Cardiac atrium fibroblast (primary cell): Measurements from ENCODE around the genes TEX45, PNPLA6 and CLEC4M.

GRCh38 chr19:7170375-7170836 is 100.9 kb downstream of the ZNF557 start:
- RAMPAGE, long total RNA, result no peak

- RAMPAGE, long total RNA, result no peak
These were observed 15.0 kb upstream of the ARHGEF18 start for GRCh38 chr19:7333666-7334268.

- RAMPAGE, long total RNA, result no peak
These were observed 7.8 kb upstream of the ARHGEF18 start for GRCh38 chr19:7340874-7341427.

DNA sequence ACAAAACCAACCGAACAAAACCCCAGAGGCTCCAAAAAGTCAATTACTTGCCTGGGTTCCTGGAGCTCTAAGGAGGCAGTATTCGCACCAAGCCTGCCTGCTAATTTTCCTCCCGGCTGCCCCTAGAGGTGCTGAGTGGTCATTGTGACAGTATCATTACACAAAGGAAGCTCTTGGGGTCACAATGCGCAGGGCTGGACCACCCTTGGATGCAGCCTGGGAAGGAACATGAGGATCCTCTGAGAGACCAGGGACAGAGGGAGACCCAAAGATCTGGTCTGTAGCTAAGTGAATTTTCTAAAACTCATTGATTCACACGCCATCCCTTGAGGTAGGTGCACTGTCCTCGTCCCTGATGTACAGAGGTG is at the start of gene TEX45:
Gene TEX45, plus strand, starts transcription at position 197 of the 368 bp plus-strand sequence.
- RAMPAGE, long total RNA, result no peak

DNA sequence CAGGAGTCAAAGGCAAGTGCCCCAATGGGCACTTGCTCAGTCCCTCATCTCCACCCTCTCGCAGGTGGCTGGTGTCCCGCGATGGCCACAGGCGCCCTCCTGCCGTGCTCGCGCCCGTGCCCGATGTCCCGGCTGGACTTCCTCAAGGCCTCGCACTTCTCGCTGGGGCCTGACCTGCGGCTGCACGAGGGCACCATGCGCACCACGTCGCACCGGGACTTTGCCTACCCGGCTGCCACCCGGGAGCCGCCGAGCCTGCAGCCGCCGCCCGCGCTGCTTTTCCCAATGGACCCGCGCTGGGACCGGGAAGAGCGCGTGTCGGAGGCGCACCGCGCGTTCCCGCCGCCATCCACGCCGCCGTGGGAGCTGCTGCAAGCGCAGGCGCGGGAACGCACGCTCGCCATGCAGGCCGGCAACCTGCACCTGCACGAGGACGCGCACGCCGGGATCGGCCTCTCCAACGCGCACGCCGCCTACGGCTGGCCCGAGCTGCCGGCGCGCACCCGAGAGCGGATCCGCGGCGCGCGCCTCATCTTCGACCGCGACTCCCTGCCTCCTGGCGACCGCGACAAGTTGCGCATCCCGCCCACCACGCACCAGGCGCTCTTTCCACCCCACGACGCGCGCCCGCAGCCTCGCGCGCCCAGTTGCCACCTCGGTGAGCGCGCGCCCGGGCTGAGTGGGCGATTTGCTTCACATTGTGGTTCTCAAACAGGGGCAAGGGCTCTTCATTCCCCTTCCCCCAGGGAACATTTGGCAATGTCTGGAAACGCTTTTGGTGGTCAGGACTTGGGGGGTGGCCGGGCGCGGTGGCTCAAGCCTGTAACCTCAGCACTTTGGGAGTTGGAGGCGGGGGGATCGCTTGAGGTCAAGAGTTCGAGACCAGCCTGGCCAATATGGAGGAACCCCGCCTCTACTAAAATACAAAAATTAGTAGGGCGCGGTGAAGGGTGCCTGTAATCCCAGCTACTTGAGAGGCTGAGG is 3.7 kb downstream of the TEX45 start:
- RAMPAGE, long total RNA, result no peak

DNA sequence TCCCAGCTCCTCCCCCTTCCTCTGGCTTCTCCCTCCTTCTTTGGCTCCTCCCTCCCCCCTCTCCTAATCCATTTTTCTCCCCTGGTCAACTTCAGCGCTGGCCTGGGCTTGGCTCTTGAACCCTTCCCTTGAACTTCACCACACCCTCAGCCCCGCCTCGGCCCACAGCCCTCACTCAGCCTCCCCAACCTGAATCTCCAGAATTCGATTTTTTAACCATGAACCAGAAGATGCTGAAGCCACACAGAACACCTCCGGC is 9.1 kb upstream of the ZNF358 start:
- RAMPAGE, long total RNA, result no peak

GRCh38 chr19:7516879-7517367 is 1.0 kb downstream of the ZNF358 start:
- RAMPAGE, long total RNA, result no peak

GRCh38 chr19:7523322-7523788 is 931 bp downstream of the MCOLN1 start:
- RAMPAGE, long total RNA, result no peak

GRCh38 chr19:7533714-7534395 is 1.7 kb upstream of the PNPLA6 start:
- RAMPAGE, long total RNA, result no peak

DNA sequence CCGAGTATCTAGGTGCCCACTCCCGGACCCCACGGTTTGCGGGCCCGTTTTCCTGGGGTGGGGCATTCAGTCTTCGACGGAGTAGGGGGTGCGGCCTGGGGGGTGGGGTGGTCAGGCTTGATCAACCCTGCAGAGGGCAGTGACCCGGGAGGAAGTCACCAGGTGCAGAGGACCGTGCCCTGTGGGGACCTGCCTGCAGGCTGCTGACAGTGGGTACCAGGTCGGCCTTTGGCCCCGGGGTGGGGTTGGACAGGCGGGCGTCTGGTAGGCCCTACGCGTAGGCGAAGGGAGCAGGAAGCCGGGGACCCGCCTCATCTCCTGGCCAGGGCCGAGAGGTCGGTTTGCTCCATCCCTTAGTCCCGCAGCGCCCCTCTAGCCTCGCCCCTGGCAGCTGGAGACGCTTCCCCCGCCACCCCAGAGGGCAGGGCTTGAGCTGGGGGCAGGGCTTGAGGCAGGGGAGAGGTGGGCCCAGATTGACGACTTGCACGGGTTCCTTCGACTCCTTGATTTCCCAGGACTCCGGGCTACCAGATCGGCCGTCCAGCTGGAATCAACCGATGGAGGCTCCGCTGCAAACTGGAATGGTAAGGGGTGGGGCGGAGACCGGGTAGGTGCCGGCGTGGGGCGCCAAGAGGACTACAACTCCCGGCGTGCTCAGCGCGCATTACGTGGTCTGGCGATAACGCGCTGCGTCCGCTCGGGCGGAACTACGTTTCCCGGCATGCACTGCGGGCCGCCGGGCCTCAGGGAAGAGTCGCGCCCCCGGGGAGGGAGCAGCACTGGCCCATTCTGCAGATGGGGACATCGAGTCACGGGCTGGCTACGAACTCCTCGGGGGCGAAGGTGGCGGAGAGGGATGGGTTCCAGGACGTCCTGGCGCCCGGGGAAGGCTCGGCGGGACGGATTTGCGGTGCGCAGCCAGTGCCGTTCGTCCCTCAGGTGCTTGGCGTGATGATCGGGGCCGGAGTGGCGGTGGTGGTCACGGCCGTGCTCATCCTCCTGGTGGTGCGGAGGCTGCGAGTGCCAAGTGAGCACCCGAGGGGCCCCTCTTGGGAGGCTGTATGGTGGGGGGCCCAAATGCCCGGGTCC is at the start of gene PNPLA6:
Gene PNPLA6, plus strand, starts transcription at position 724 of the 1,089 bp plus-strand sequence.
- RAMPAGE, long total RNA, result no peak

DNA sequence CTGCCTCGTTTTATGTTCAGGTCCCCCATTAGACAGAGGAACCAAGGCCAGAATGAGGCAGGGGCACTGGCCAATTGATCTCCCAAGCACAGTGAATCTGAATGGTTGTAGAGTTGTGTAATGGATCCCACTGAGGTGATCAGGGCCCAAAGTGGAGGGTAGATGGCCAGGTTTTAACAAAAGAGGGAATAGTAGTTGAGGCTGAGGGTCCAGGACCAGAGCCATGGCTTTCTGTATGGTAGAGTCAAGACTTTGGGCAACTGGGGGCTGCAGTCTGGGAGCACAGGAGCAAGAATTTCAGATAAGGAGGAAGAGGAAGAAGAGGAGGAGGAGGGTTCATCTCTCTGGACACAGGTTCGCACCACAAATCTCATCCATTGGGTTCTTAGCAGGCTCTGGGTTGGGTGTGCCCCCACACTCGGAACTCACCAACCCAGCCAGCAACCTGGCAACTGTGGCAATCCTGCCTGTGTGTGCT is 18.0 kb downstream of the PNPLA6 start:
- RAMPAGE, long total RNA, result no peak

DNA sequence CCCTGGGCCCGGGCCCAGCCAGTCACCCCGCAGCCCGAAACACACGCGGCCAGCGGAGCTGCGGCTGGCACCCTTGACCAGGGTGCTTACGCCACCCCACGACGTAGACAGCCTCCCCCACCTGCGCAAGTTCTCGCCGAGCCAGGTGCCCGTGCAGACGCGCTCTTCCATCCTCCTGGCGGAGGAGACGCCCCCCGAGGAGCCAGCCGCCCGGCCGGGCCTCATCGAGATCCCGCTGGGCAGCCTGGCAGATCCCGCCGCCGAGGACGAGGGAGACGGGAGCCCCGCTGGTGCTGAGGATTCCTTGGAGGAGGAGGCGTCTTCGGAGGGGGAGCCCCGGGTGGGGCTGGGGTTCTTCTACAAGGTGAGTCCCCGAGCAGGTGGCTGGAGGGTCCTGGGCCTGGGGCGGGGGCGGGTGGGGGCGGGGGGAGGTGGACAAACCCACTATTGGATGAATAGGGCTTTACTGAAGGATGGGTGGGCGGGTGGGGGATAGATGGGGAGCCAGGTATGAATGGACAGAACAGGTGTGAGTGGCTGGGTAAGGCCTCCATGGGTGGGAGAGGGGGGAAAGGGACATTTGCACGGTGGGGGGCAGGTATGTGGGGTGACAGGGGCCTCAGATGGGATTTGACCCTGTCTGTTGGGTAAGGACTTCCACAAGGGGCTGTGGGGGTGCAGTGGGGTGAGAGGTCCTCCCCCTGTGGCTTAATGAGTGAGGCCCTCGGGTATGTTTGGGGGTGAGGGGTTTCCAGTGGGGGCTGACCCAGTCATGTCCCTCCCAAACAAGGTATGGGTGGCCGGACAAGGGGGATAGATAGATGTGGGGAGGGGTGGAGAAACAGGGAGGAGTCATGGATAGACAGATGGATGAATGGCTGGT is 16.3 kb downstream of the XAB2 start:
- RAMPAGE, long total RNA, result no peak

GRCh38 chr19:7622377-7622850 is 6.9 kb downstream of the XAB2 start:
- RAMPAGE, long total RNA, result no peak

- RAMPAGE, long total RNA, result no peak
These were observed 677 bp downstream of the PET100 start for GRCh38 chr19:7630248-7630692.

GRCh38 chr19:7705620-7706167 is 3.8 kb upstream of the FCER2 start:
- RAMPAGE, long total RNA, result no peak

- RAMPAGE, long total RNA, result no peak
These were observed at the start of gene CLEC4M for GRCh38 chr19:7762908-7763483. Gene CLEC4M (plus strand): TSS chr19:7763243.

GRCh38 chr19:7911440-7911914 is 3.2 kb upstream of the TGFBR3L start:
- RAMPAGE, long total RNA, result no peak

- RAMPAGE, long total RNA, result no peak
These were observed 874 bp upstream of the TGFBR3L start for GRCh38 chr19:7913381-7914530.

DNA sequence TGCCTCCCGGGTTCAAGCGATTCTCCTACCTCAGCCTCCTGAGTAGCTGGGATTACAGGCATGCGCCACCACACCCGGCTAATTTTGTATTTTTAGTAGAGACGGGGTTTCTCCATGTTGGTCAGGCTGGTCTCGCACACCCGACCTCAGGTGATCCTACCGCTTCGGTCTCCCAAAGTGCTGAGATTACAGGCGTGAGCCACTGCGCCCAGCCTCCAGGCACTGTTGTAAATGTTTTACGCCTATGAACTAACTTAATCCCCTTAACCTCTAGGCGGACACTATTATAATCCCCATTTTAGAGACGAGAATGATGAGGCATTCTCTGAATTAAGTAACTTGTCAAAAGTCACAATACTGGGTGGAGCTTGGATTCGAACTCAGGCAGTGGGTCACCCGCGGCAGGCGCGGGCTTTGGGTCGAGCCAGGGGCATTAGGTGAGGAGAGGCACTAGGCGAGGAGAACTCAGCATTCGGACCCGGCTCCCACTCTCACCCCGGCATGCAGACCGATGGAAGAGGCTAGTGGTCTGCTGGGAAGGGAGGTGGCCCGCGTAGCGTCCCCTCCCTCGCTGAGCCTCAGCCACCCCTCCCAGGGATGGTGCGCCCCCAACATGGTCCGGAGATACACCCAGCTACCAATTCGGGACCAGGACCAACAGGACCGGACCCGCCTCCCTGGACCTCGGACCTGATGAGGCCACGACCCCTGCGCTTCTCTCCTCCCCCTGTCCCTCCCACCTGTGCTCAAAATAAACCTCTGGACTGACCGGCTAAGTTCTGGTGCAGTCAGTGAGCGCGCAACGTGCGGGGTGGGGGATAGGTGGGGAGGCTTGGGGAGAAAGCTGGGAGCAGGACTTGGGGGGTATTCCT is 1.6 kb upstream of the SNAPC2 start:
- RAMPAGE, long total RNA, result no peak

- RAMPAGE, long total RNA, result no peak
These were observed 697 bp downstream of the CTXN1 start for GRCh38 chr19:7925002-7925873.